Neural cell (in vitro differentiated cells): Measurements from ENCODE around the genes ITGAX, COX6A2 and MYLK3.

GRCh38 chr16:30922024-30922669 is 1.2 kb upstream of the FBXL19 start:
- RAMPAGE, long total RNA: no peak

GRCh38 chr16:31072945-31073589 is 973 bp downstream of the ZNF668 start:
- RAMPAGE, long total RNA: no peak

DNA sequence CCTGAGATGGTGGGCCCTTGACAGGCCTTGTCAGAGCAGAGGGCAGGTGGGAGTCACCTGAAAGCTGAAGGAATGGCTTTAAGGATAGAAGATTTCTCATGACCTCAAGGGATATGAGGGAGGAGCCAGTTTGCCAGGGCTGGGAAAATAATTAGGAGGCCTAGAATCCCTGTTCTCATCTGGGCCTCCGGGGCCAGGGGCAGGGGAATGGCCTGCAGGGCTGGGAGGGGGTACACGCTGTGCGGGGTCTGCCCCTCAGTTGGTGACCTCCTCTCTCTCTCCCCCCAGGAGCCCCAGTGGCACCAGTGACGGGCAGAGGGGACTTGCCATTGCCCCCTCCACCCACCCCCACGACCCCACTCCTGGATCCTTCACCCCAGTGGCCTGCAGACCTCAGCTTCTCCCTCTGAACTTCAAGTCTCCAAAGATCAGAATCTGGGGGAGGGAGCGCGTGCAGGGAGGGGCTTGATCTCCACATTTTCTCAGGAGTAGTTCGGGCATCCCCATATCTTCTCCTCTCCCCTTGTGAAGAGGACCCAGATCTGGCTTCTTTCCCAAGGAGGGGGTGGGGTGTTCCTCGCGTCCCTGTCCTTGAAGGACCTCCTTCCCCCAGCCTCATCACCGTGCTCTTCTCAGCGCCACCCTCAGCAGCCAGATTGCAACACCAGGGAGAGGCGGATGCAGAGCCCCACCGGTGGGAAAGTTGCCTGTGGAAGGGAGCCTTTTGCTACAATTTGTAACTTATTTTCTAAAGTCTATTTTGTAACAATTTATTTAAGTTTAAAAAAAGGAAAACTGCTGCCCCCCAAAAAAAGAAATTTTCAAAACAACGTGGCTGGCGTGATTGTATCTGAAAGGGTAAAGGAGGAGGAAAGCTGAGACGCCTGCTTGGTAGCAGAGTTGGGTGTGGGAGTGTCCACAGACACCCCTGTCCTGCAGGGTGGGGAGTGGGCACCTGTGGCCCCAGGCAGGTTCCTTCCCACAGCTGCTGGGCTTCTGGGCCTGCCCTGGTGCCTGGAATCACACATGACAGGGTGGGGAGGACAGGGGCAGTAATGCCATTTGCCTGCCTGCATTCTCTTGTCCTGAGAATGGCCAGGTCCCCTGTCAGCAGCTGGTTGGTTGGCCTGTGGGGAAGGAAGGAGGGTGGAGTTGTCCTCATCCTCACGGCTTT is 5.7 kb downstream of the PRSS53 start:
- RAMPAGE, long total RNA: no peak

- RAMPAGE, long total RNA: no peak
These were observed 2.1 kb upstream of the PRSS53 start for GRCh38 chr16:31090755-31091407.

- RAMPAGE, long total RNA: no peak
These were observed 638 bp downstream of the VKORC1 start for GRCh38 chr16:31094025-31094293.

DNA sequence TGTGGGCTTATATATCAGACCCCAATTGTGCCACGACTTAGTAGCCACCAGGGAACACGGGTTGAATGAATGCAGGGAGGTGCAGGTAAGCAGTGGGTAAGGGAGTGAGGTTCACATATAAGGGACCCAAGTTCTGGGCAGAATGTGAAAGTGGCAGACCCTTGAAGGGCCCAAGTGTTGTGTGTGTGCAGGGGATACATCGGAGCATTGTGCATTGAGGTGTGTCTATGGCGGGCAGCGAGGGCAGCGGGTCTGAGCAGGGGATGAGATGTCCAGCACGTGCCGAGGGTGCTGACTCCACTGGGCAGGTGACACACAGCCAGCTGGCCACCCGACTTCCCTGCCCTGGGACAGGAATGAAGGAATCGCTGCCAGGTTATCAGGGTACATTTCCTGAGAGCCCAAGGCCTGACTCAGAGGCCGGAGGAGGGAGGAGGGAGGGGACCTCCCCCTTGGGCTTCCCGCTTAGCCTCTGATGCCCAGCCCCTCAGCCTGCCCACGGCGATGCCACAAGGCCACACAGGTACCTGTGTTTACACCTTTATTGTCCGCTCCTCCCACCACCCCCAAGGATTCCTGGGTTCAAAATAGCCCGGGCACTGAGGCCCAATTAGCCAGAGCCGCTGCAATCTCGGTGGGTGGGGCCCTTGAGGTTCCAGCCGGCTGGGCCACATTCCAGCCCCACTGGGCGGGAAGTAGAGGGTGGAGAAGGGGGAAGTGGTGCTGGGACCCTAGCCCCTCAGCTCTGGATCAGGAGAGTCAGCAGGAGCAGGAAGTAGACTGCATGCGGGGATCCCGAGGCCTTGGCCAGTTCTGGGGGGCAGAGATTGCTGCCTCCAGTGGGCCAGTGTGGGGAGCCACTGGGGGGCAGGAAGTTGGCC is 3.1 kb upstream of the PRSS8 start:
- RAMPAGE, long total RNA: no peak

GRCh38 chr16:31200326-31200798 is 2.2 kb downstream of the PYCARD start:
- RAMPAGE, long total RNA: no peak

- RAMPAGE, long total RNA: no peak
These were observed at the start of gene ITGAX for GRCh38 chr16:31354862-31355388. TSS of gene ITGAX (plus strand) at chr16:31355176.

- RAMPAGE, long total RNA: no peak
These were observed 1.5 kb downstream of the ITGAX start for GRCh38 chr16:31356475-31356811.

GRCh38 chr16:31362016-31362604 is 7.1 kb downstream of the ITGAX start:
- RAMPAGE, long total RNA: no peak

DNA sequence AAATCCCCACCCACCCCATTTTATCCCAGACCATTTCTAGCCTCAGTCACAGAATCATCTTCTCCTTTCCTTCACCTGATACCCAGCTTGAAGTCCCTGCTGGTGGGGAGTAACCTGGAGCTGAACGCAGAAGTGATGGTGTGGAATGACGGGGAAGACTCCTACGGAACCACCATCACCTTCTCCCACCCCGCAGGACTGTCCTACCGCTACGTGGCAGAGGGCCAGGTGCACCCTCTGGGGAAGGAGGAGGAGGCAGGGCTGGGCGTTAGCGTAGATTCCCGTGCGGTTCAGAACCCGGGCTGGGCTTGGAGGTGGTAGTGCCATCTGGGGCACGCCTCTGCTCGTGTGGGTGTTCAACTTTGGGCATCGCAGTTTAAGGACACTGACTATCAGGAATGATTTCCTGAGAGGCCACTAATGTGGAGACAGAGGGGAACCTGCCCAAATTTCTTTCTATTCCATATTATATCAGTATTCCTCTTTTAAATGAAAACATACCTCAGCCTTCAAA is 18.2 kb downstream of the ITGAX start:
- RAMPAGE, long total RNA: no peak

GRCh38 chr16:31428190-31428665 is at the start of gene COX6A2:
TSS of gene COX6A2 (minus strand) at chr16:31428360.
- RAMPAGE, long total RNA: no peak

- RAMPAGE, long total RNA: no peak
These were observed 703.4 kb downstream of the TP53TG3F start for GRCh38 chr16:34162763-34163222.

DNA sequence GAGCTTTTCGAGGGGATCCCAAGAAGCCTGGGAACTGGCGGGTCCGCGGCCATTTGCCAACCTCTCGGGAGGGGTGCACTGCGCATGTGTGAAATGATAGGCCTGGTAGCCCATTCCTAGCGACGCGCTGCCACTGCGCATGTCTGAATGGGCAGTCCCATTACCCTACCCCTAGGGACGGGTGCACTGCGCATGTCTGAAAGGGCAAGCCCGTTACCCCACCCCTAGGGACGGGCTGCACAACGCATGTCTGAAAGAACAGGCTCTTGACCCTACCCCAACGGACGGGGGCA is 1748.0 kb downstream of the TP53TG3F start:
- RAMPAGE, long total RNA: no peak

DNA sequence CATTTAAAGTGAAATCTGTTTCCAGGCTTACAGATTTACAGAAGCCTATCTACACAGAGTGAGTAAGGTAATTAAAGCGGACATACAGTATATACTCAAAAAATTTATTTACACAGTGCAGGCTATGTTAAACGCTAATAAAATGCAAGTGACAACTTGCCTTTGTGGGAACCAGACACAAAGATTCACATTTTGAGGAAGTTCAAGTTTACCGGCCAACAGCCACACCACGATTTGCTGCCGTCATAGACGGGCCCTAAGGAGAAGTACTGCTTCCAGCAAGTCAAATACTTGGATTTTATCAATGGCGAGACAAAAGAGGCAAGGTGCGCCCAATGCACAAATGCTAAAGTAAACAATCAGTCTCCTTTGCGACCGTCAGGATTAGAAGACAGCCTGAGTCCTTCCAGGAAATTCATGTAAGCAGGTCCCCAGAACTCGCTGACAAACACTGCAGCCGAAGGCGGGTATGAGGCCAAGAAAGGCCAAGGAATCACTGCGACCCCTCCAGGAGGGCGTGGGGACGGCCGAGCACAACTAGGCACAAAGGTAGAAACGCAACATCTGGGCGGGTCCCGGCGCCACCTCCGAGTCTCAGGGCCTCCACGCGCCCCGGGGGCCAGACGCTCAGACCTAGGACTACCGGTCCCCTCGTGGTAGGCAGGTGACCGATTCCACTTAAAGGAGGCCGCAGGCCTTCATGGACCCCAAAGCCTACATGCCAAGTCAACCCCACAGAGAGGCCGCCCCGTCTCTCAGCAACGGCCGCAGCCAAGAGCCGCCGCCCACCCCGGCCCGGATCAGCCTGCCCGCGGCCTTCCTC is 613 bp downstream of the VPS35 start:
- RAMPAGE, long total RNA: no peak

DNA sequence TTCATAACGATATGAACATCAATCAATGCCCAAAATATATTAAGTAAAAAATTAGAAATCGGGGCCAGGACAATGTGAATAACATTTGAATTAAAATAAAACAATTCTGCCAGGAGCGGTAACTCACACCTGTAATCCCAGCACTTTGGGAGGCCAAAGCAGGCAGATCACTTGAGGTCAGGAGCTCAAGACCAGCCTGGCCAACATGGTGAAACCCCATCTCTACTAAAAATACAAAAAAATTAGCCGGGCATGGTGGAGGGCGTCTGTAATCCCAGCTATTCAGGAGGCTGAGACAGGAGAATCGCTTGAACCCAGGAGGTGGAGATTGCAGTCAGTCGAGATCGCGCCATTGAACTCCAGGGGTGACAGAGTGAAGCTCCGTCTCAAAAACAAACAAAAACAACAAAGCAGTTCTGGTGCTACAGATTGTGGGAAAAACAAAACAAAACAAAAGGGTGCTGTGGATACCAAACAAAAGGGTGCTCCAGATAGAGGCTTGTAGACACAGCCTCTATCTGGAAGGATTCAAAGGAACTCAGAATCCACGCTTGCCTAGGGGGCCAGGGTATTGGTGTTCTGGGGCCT is 2.7 kb downstream of the MYLK3 start:
- RAMPAGE, long total RNA: no peak

- RAMPAGE, long total RNA: no peak
These were observed at the start of gene MYLK3 for GRCh38 chr16:46747845-46748714. TSS of gene MYLK3 (minus strand) at chr16:46748344.

GRCh38 chr16:46756357-46757221 is 8.4 kb upstream of the MYLK3 start:
- RAMPAGE, long total RNA: no peak

DNA sequence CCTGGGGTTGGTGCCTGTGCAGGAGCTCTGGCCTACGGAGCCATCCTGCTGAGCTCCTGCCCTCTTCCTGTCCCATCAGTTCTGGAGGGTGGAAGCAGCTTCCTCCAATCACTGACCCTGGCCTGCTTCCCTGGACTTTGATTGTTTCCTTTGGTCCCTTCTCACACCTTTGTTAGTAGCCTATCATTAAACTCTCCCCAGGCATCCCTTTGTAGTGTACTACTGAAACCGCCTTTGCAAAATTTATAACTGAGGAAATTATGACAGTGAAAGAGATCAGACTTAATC is 21.2 kb upstream of the C16orf87 start:
- RAMPAGE, long total RNA: no peak

- RAMPAGE, long total RNA: no peak
These were observed 23.0 kb upstream of the C16orf87 start for GRCh38 chr16:46853977-46854358.